Measurements from ENCODE around the gene AP1AR.

DNA sequence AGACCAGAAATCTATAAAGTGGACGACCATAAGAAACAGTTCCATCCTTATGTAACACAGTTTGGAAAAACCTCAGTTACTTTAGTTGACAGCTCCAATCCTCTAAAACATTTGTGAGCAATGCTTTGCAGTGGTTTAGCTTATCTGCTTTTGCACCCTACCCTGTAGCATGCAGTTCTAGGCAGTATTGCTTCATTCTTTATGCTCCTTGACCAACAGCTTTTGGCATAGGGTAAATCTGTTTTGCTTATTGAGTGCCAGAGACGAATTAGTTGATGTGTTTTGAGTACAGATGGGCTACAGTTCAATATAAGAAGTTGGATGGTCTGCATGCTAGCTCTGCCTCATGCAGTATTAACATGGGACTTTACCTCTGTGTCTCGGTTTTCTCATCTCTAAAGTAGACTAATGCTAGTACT is 2.6 kb downstream of the HADH start:
- PRO-cap, result no peak

- PRO-cap, result no peak
Measured at GRCh38 chr4:108029988-108030209, 40.2 kb downstream of the HADH start.

GRCh38 chr4:108034618-108034990 is 44.9 kb downstream of the HADH start:
- PRO-cap, result no peak

DNA sequence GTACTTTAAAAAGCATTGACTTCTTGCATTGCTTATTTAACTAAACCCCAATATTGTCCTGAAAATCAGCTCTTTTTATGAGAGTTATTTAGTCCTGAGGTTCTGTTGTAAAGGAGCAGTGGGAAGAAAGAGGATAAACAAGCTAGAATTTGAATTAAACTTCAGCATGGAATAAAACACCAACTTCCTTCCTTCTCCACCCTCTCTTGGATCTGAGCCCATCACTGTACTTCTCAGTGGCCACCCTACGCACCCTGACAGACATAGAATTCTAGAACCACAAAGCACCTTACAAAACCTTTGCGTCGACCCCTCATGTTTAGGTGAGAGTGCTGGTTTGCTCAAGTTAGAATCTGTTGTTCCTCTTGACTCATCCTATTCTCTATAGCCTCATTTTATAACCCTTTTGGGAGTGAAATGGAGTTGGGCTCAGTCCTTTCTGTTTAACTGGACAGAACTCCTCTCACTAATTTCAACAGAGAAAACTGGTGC is 84.6 kb upstream of the RPL34 start:
- PRO-cap, result no peak

GRCh38 chr4:108622899-108623352 is 2.5 kb downstream of the RPL34 start:
- PRO-cap, result no peak

DNA sequence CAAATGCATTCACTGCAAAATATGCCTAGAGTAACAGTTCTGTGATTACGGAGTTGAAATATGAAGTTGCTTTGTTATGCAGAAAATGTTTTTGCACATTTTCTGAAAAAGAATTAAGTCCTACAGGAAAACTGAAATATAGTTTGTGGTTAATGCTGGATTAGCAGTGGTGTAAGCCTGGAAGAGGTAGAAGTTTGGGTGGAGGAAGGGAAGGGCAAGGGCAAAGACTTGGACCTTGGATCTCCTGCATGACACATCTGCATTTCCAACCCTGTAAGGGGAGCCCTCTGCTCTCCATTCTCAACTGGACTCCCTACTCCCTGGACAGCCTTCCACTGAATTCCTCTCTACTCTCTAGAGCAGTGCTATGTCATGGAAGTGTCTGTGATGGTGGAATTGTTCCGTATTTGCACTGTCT is 4.6 kb downstream of the CASP6 start:
- PRO-cap, result no peak

DNA sequence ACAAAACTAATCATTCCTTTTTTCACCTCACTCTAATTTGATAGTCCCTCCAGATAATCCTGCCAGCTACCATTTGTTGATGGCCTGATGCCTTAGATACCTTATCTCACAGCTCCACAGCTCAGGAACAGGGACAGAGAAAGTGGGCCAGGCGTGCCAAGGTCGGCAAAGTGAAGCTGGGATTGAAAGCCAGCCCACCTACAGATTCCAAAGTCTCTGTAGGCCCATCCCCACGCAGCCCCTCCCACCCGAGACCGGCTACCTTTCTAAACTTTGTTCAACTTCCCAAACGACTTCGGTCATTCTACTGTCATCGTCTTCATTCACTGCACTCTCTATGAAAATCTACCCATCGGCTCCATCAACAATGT is 1.6 kb downstream of the CASP6 start:
- PRO-cap, result no peak

GRCh38 chr4:109730357-109730988 is 603 bp upstream of the PLA2G12A start:
- PRO-cap, result bidirectional peak, plus-strand start at chr4:109730576, minus-strand start at chr4:109730643

DNA sequence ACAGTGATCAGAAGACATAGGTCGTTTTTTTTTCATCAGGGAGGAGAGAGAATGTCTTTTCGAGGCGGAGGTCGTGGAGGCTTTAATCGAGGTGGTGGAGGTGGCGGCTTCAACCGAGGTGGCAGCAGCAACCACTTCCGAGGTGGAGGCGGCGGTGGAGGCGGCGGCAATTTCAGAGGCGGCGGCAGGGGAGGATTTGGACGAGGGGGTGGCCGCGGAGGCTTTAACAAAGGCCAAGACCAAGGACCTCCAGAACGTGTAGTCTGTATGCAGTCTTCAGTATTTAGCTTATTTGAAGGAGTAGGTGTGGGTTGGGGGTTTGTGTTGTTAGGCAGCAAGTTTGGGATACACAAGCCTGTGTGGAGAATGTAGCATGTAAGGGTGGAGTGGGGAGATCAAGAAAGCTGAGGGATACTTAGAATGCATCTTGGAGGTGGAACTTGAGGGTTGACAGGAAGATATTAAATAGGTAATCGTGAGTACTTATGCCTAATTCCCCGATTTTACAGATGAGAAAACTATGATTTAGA is 617 bp downstream of the GAR1 start:
- PRO-cap, result no peak

DNA sequence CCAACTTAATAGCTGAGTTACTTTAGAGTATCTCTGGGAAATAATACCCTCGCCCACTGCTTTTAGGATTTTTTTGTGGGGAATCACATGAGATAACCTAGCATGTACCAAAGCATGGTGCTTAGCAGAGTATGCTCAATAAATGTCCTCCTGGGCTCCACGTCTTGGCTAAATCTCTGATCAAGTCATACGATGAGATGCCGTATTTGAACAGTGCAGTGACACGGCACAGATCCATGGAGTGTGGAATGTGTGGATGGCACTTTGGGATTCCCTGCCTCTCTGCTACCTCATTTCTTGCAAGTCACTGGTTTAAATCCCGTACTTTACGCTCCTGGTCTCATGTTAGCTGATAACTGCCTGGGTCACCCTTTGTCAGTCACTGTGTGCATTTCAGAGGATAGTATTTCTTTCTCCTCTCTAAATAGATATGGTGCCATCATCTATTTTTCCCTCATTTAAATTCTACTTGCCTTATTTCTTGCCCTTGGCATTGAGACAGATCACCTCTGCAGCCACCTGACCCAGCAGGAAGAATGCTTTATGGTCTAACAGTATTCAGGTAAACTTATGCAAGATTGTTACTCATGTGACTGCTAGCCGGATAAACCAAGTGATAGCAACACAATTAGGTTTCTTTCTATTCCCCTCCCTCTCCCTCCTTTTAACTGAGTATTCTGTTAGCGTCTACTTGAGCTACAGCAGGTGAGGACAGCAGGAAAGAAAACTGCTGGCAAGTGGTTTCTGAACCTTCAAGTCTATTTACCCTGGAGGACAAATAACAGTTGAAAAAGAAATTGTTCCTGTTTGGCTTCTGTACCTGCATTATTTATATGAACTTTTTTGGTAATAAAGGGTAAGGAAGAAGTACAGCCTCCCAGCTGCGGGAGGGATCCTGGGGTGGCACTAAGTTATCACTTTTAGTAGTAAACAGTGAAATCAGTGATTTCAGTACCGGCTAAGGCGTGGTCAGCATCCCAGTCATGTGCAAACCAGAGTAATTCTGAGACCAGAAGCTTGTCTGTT is 2.9 kb downstream of the EGF start:
- PRO-cap, result no peak

DNA sequence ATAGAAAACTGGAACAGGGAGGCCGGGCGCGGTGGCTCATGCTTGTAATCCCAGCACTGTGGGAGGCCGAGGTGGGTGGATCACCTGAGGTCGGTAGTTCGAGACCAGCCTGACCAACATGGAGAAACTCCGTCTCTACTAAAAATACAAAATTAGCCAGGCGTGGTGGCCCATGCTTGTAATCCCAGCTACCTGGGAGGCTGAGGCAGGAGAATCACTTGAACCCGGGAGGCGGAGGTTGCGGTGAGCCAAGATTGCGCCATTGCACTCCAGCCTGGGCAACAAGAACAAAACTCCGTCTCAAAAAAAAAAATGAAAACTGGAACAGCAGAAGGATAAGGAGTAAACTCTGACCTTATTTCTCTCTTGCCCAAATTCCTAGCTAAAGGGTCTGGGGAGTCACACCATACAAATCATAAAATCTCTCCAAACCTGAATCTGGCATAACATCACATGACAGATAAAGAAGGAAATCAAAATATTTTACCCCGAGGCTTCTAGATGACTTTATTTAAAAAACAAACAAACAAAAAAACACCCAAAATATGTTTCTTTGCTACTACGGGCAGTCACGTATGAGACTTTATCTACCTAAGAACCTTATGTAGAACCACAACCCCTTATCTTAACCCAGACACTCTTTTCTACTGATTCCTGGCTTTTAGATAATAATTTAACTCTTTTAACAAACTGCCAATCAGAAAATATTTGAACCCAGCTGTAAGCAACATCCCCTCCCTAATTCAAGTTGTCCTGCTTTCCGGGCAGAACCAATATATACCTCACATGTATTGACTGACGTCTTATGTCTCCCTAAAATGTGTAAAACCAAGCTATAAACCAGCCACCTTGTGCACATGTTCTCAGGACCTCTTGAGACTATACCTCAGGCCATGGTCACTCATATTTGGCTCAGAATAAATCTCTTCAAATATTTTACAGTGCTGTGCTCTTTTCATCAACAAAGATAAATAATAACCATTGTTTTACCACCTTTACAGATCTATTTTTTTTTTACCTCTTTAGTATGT is 15.5 kb downstream of the ELOVL6 start:
- PRO-cap, result no peak

- PRO-cap, result unidirectional peak, minus-strand start at chr4:110365163
Measured at GRCh38 chr4:110364975-110365633, 110.9 kb upstream of the ENPEP start.

GRCh38 chr4:110516206-110516741 is 40.3 kb downstream of the ENPEP start:
- PRO-cap, result unidirectional peak, minus-strand start at chr4:110516501

GRCh38 chr4:110621065-110621884 is 1.6 kb downstream of the PITX2 start:
- PRO-cap, result no peak

GRCh38 chr4:112109549-112110431 is 35.5 kb upstream of the FAM241A start:
- PRO-cap, result no peak

DNA sequence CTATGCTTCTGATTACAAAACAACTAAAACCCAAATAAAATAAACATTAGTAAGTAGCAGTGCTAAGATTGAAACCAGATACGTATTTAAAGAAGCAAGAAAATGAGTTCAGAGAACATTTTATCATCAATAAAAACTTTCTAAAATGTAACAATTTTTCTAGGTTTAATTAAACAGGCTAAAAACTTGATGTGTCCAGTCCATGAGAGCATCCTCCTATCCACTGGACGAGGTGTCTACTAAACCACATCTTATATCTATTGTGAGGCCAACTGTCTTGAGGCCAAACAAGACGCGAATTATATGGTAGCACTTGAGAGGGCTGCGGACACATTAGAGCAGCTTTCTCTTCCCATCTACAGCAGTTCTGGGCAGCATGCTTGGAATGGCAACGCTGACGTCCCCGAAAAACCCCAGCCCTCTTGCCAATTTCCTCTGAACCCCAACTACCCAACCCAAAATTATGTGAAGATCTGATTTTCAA is 846 bp upstream of the AP1AR start:
- PRO-cap, result unidirectional peak, minus-strand start at position 369 of the sequence

DNA sequence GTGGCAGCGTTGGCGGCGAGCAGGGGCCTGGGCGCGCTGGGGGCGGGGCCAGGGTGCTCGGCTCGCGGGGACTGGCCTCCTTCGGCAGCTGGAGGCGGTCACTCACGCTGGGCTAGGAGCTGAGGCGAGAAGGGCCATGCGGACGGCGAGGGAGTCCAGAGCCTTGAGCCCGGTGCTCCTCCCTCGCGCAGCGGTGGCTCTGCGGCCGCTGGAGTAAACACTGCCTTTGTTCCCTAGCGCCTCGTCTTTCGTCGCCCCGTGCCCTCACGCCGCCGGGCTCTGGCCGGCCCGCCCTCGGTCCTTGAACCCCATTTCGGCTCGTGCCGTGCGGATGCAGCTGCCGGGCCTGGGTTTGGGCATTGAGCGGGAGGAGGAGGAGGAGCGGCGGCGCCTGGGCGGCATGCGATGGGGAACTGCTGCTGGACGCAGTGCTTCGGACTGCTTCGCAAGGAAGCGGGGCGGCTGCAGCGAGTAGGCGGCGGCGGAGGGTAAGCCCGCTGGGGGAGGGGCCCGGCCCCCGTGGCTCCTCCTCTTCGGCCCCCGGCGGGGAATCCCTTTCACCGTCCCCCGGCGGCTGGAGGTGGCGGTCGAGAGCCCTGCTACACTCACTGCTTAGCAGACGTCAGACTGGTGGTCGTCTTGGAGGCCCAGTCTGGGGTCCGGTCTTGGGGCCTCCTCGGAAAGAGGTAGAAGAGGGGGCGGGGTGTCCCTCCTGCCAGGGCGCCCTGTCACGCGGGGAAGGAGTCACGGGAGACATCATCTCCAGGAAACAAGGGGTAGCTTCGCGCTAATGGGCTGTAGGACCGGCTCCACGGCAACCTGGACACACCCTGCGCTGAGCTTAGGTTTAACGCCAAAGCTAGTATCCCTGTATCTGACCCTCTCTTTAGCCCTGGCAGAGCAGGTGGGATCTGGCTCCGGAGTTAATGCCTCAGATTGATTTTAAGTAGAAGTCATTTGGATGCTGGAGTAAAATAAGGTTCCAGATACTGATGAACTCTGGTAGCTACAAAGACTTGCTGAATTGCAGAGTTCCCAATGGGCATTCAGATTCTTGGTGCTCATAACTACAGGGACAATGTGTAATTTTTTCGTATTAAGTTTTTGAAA is at the start of gene AP1AR:
TSS of gene AP1AR (plus strand) at position 101 of the 1,110 bp plus-strand sequence.
- PRO-cap, result bidirectional peak, plus-strand start at position 105 of the sequence, minus-strand start outside the sequence; bidirectional peak, plus-strand start at position 570 of the sequence, minus-strand start at position 460 of the sequence; bidirectional peak, plus-strand start at position 765 of the sequence, minus-strand start at position 686 of the sequence

DNA sequence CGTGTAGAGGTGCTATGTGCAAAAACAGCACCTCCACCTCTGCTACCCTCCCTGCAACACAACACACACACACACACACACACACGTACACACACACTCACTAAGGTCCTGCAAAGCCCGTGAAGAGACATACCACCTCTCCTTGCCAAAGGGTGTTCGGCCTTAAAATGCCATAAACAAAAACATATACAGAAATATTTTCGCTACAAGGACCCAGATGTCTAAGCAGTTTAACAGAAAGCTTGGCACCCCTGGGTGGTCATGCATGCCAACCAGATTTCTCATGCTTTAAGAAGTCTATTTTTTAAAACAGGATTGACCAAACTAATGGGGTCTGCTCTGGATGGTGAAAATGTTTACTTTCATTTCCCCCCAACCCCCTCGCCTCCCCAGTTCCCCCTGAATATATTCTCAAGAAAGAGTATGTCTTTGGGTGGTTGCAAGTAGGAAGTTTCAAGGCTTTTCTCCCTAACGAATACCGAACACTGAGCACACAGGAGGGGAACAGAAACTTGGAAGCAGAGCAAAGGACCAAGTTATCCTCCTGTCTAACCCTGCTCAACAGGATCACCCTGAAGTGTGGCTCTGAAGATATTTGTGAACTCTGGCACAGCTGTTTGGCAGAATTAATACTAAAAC is 1.4 kb downstream of the TIFA start:
- PRO-cap, result no peak

DNA sequence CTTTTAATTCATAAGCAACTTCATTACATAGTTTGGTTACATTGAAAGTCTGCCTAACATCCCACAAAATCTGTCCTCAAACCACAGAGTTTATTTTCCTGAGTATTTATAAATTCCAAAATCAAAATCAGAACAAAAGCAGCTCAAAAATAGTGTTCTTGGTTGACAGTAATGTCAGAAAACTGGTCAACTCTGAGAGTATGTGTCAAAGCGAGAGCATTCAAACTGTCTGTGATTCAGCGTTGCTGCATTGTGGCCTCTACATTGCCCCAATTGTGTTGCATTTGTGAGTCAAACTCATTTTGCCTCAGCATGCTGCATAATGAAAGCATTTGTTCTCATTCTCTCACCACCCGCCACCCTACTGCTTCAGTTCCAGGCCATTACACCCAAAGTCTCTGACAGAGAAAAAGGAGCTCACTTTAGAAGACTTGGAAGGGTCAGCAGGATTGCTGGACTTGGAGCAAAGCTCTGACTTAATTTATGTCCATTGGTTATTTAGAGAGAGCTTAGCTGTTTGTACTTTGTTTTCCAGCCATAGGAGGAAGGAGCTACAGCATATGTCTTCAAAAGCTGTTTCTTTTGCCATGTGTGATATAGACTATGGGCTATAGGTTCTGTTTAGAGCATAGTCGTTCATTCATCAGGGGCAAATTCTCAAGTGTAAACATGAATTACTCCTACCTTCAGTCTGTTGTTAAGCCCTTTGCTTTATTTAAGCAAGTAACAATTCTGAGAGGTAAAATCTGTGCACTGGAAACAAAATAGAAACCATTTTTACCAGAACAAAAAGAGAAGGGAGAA is 153.6 kb upstream of the ANK2 start:
- PRO-cap, result no peak

GRCh38 chr4:113291510-113291921 is 242.1 kb downstream of the ANK2 start:
- PRO-cap, result no peak

Data from sciatic nerve (tissue), 1 donor.